Neural crest cell (in vitro differentiated cells): Measurements from ENCODE around the gene C1QL3.

DNA sequence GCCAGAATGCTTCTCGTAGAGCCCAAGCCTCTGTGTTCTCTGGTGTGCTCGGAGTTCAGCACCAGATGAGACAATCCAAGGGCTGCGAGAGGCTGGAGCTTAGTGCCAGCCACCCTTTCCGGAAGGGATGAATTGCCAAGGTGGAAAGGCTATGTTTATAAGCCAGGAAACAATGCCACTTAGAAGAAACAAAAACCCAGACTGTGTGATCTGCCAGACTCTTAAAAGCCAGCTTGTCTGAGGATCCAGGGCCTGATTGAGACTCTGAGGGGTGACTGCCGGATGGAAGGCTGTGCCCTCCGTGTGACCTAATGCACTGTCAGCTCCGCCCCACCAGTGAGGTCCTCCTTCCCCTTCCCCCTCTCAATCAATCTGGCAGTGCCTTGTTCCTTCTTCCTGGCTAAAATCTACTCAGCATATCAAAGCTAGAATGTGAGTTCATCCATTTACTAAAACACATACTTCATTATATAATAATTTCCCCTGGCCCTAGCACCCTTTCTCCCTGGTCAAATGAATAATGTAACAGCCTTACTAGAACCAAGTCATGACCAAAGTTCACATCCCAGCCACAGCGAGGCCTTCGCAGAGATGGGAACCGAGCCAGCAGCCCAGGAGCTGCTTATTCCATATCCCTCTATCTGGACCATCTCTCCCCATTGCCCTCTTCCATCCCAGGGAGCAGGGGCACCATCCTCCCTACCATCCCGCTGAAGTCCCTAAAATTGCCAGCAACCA, 25.5 kb downstream of the FAM107B start:
- PRO-cap = no peak

DNA sequence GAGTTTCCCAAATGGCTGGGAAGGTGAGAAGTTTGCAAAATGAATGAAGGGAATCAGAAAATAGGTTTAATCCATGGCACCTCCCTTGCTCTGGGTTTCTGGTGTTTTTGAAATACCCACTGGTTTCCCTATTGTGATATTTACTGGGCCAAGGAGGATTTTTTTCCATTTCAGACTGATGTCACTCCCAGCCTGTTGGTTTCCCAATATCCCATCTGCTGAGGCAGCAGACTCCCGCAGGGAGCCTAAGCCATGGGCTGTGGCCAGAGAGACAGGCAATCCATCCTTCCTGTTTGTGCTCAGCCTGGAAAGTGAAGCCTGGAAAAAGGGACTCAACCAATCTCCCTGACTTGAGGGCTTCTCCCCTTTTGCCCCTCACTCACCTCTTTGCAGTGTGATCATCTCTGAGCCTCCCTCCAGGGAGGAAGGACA, 22.8 kb downstream of the FAM107B start:
- PRO-cap = no peak

GRCh38 chr10:14953247-14953970, 487 bp downstream of the DCLRE1C start:
- PRO-cap = bidirectional peak, plus-strand start at chr10:14953746, minus-strand start at chr10:14953725

DNA sequence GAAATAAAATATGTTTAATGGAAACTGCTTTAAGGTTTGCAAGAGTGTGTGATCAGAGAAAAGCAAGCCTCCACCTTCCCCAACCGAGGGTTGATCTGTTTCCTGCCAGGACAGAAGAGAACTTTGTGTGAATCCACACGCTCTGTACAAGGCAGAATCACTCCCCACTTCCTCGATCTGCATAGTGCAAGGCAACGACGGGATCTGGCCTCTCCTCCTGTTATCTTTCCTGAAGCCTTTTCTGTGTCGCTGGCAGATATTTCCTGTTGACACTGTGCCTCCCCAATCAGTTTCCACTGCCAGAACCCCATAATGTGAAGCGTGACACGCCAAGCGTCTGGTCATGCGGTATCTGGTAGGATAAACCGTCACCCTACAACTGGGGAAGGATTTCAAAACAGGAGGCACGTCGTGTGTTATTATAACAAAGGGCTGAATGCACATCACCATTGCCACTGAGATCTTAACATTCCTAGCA, 57.3 kb downstream of the FAM171A1 start:
- PRO-cap = no peak

GRCh38 chr10:15369481-15370718, 1.2 kb downstream of the FAM171A1 start:
- PRO-cap = unidirectional peak, plus-strand start at chr10:15369758; bidirectional peak, plus-strand start at chr10:15369990, minus-strand start at chr10:15369939; bidirectional peak, plus-strand start at chr10:15370593, minus-strand start at chr10:15370613

- PRO-cap = no peak
These were observed 14.7 kb upstream of the FAM171A1 start for GRCh38 chr10:15385482-15386558.

DNA sequence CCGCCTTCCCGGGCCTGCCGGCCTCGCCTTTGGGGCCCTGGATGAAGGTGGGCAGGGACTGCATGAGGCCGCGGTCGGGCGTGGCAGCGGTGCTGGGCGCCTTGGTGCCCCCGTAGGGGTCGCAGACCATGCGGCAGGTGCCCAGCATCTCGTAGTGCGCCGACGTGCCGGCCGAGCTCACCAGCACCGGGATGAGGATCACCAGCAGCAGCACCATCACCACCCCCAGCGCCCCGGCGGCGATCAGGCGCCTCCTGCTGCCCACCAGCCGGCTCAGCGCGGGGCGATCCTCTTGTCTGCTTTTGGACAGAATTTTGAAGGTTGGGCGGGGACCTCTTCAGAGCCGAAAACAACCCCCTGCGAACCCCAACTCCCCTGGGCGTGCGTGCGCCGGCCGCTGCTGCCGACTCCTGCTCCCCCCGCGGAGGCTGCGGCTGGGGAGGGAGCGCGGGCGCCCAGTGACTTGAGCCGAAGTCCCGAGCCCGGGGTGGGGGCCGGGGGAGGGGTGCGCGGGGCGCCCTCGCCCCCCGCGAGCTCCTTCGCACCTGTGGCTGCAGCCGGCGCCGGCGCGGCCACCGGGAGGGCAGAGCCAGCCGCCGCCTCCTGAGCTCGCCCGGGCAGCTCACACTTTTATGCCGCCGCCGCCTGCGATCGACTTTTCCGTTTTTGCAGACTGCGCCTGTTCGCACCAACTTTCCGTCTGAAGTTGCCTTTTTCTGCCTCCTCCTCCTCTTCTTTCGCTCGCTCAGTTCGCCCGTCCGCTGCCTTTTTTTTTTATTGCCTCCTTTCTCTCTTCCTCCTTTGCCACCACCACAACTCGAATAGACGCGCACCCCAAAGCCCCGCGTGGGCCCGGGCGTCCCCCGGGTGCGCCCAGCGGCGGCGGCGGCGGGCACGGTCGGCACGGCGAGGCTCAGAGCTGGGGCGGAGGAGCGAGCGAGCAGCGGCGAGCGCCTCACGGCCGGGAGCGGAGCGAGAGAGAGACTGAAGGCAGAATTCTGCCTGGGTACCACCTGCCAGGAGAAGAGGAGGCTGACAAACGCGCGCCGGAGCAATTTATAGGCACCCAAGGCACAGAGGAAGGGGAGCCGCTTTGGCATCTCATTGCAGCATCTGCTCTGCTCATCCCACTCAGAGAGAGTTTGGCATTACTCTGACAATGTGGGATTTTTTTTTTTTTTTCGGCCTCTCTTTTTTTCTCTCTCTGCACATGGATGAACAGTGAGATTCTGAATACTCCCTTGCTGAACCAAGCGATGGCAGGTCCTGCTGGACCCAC, at the start of gene C1QL3:
C1QL3 (minus strand) TSS at position 1,031 of the 1,279 bp plus-strand sequence.
- PRO-cap = no peak

- PRO-cap = no peak
These were observed 113.6 kb upstream of the C1QL3 start for GRCh38 chr10:16635274-16635777.

DNA sequence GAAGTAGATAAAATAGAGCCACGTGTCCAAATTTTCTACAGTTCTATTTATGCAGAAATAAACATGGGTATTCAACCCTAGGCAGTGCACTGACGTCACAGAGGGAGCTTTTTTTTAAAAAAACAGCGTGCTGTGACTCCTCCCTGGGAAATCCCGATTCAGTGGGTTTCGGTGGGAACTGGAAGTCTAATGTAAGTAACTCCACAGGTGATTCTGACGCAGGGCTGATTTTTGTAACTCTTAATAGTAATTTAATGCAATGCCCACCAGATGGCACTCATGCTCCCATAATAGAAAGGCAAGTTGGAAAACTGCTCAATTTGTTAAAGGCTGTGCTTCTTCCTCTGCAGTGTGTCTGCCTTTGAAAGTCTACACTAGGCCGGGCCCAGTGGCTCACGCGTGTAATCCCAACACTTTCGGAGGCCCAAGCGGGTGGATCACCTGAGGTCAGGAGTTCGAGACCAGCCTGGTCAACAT, 10.9 kb upstream of the RSU1 start:
- PRO-cap = no peak

- PRO-cap = bidirectional peak, plus-strand start at chr10:16966333, minus-strand start at chr10:16966160; unidirectional peak, plus-strand start at chr10:16966333
These were observed 148.9 kb upstream of the RSU1 start for GRCh38 chr10:16965977-16966688.

DNA sequence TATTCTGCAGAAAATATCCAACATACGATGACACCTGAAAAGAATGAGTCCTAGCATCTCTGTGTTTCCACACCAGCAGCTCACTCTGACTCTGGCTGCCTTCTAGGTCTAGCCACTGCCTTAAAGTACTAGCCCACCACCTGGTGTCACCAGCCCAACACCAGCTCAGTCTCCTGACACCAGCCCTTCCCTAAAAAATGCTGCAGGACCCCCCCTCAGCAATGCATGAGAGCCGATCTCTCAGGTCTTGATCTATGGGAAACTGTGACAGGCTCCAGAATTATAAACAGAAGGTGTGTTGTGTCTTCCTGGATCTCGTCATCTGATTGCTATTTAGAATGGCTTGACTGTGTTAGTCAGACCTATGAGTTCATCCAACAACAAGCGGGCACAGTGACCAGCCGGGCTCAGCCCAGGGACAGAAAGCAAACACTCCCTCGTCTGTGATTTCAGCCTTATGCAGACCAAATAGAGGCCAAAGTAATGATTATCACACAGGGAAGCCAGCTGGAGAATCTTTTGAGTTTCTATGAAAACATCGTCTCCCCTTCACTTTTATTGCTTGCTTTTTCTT, 66.6 kb downstream of the CUBN start:
- PRO-cap = bidirectional peak, plus-strand start at position 391 of the sequence, minus-strand start at position 93 of the sequence

DNA sequence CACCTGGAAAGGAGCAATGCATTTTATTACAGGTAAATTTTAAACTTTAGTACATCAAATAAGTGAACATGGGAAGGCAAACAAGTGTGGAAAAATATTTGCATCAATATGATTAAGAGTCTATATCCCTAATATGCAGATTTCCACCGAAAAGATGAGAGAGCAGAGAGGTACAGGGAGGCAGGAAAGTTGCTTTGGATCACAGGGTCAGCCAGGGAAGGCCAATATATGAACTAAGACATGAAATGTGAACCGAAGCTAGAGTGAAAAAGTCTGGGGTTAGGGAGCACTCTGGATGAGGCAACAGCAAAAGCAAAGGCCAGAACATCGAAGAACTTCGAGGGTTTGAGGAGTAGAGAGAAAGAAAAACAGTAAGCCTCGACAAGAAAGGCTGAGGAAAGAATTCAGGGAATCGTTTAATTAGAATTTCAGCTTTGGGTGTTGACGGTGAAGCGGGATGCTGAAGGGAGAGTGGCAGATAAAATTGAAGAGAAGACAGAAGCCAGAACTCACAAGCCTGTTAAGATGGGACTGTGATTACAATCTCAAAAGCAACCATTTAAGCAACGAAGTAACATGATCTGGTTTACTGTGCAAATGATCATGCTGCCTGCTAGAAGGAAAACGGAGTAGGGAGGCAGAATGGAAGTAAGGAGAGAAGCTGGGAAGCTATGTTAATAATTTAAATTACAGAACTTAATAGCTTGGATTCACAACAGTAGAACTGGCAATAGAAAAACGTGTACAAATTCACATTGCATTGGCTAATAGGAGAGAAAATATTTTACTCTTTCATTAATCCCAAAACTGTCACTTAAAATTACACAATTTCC, 2.1 kb downstream of the TRDMT1 start:
- PRO-cap = bidirectional peak, plus-strand start at position 591 of the sequence, minus-strand start at position 533 of the sequence

DNA sequence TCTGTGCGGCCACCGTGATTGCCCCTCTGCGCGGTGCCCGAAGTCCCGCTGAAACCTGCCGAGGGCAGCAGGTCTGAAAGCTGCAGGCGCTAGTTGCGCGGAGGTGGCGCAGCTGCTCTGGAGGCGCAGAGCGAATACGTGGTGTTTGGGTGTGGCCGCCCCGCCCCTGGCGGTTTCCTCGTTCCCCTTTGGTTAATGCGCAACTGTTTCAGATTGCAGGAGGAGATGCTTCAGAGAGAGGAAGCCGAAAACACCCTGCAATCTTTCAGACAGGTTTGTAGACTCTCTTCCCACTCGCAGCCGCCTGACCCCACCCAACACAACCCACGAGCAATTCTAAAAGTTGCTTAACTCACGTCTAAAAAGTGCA, 2.4 kb downstream of the VIM start:
- PRO-cap = bidirectional peak, plus-strand start at position 211 of the sequence, minus-strand start at position 79 of the sequence

GRCh38 chr10:17234533-17234936, 6.5 kb downstream of the VIM start:
- PRO-cap = no peak

- PRO-cap = no peak
These were observed 8.2 kb downstream of the VIM start for GRCh38 chr10:17235986-17236953.

GRCh38 chr10:17237081-17237872, 9.2 kb downstream of the VIM start:
- PRO-cap = no peak

DNA sequence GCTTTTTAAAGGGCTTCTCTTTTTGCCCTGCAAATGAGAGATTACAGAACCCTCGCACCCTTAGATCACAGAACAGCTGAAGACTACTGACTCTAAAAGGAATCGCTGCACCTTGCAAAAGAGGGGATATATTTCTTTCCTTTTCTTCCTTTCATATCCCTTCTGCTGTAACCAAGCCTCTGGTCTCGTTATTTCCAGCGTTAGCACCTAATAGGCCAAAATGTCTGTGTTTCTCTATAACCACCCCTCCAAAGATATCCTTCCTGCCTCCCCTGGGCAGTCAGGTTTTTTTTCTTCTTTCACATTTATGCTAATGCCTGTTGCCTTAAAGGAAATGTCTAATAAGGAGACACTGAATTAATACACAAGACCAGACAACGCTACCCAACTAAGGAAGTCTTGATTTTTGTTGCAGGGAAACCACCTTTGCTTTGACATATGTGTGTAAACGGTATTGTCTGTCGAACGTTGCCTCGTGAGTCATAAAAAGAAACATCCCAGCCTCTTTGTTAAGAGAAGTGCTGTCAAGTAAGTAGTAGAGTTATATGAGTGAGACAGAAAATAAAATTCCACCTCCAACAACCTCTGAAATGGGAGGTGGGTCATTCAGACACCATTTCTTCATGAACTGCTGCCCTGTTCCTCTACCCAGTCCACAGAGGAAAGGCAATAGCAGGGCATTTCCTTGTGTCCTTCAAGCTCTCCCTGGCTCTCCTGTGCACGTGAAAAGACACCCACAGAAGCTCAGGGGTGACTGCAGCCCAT, 10.4 kb downstream of the ST8SIA6 start:
- PRO-cap = no peak

DNA sequence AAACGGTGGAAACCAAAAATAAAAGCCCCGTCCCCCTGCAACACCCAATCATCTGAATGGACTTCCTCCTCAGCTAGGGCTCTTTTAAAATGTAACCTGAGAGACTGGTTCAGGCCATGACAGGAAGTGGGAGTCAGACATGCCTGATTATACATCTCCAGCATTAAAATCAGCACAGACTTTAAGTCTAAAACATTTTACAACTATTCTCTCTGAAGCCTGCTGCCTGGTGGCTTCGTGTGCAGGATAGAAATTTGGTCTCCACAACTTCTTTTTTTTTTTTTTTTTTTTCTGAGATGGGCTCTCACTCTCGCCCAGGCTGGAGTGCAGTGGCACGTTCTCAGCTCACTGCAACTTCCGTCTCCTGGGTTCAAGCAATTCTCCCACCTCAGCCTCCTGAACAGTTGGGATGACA, 30.3 kb downstream of the HACD1 start:
- PRO-cap = no peak

- PRO-cap = no peak
These were observed 29.6 kb downstream of the STAM start for GRCh38 chr10:17673284-17674125.

DNA sequence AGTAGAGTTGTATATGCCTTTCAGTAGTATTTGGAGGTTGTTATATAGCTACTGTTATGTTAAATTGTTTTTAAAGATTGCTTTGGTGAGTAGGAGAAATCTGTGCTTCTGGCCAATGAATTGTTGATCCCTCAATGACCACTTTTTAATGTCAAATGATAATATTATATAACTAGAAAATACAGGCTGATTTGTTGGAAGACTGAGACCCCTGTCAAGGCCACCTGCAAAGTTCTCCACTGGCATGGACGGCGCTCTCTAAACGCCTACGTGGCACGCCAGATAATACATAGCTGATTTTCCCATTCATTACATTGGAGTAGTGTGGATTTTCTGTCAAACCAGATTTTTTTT, 52.6 kb upstream of the TMEM236 start:
- PRO-cap = no peak